Osteocyte (in vitro differentiated cells): ENCODE measurements around a stretch of chr16.

DNA sequence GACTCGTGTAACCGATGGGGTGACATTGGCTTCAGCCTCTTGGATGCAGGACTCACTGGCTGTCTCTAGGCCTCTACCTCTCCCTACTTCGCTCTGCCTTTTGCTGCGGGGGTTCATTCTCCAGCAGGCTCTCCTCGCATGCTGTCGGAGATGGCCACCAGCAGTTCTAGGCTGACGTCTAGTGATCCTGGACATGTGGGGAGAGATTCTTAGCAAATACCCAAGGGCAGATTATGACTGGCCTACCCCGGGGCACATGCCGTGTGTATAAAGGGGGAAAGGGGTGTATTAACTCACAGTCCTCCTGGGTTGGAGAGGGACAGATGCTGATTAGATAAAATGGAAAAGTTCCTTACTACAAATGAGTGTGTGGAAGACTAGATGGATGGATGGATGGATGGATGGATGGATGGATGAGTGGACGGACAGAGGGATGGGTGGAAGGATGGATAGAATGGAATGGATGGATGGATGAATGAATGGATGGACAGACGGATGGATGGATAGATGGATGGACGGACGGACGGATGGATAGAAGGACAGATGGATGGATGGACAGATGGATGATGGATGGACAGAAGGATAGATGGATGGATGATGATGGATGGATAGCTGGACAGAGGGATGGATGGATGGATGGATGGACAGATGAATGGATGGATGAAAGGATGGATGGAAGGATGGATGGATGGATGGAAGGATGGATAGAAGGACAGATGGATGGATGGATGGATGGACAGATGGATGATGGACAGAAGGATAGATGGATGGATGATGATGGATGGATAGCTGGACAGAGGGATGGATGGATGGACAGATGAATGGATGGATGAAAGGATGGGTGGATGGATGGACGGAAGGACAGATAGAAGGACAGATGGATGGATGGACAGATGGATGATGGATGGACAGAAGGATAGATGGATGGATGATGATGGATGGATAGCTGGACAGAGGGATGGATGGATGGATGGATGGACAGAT lies 118.5 kb upstream of the CIBAR2 start:
- PRO-cap: no peak

GRCh38 chr16:85305923-85306744 lies 193.9 kb upstream of the CIBAR2 start:
- PRO-cap: no peak

GRCh38 chr16:85316374-85316749 lies 204.1 kb upstream of the CIBAR2 start:
- PRO-cap: no peak

DNA sequence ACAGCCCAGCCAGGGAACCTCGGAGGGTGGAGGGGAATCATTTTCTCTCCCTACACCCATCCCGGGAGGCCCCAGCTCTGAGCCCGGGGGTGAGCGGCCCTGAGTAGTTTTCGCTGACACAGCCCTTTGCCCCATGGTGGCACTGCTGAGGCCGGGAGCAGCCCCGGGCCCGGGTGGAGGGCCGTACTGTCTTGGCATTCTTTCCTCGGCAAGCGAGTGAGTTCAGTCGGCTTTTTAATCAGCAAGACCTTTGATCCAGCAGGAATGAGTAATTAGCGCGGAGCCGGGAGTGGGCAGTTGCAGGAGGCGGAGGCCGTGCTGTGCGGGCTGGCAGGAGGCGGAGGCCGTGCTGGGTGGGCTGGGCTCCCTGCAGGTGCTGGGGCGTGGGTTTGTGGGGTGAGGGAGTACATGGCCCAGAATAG lies 222.9 kb upstream of the CIBAR2 start:
- PRO-cap: no peak

- PRO-cap: no peak
These were observed 241.6 kb upstream of the CIBAR2 start for GRCh38 chr16:85353763-85354301.

DNA sequence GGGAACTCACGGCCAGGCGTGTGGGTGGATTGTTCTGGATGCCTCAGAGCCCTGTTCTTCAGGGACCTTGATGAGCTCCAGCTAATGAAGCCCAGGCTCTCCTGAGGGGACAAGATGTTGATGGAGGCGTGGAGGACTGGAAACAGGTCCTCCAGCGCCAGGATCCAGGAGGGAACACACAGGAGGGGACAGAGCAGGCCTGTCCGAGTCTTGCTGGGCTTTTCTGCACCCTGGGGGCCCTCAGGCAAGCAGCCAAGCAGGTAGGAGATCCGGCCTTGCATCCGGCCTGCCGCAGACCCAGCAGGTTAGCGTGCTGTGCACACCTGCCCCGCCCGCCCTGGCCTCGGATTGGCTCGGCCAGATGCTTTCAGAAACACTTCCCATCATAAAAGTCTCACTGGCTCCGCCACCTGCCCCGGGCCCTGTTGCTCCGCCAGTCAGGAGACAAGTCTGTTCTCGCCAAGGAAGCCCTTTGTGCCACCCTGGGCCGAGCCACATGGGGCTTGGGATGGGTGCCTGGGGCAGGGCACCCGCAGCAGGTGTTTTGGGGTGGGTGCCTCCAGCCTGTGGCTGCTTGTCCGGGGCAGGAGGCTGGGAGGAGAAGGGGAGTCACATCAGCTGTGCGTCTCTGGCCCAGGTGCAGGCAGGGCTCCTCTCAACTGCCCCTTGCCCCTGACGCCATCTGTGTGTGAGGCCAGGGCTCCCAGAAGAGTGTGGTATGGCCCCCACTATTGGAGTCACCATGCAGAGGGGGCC lies 228.3 kb upstream of the GSE1 start:
- PRO-cap: no peak

- PRO-cap: no peak
These were observed 221.2 kb upstream of the GSE1 start for GRCh38 chr16:85391634-85392511.

DNA sequence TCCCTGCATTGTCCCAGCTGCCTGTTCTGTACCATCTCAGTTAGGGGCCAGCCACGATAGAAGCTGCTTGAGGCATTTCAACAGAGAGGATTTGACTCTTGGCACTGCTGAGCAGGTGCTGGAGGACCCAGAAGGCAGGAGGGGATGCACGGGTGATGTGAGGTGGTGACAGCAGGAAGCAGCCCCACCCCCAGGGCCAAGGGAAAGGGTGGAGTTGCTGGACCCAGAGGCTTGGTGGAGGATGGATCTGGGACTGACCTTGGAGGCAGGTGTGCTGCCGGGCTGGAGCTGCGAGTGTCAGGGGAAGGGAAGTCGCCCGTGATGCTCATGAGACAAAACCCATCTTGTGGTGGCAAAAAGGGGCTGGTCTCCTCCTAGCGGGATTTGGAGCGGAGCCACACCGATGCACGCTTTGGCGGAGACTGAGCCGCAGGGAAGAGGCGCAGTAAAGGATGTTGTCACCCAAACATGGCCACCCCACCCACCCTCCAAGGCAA lies 187.9 kb upstream of the GSE1 start:
- PRO-cap: no peak

- PRO-cap: no peak
These were observed 148.5 kb upstream of the GSE1 start for GRCh38 chr16:85464422-85465259.

- PRO-cap: no peak
These were observed 132.4 kb upstream of the GSE1 start for GRCh38 chr16:85480728-85481131.

- PRO-cap: no peak
These were observed 120.9 kb upstream of the GSE1 start for GRCh38 chr16:85491938-85492827.

GRCh38 chr16:85497776-85498505 lies 115.2 kb upstream of the GSE1 start:
- PRO-cap: no peak

- PRO-cap: unidirectional peak, plus-strand start at chr16:85554303; unidirectional peak, plus-strand start at chr16:85554378
These were observed 59.1 kb upstream of the GSE1 start for GRCh38 chr16:85553946-85554505.

- PRO-cap: no peak
These were observed 49.6 kb upstream of the GSE1 start for GRCh38 chr16:85563184-85564241.

DNA sequence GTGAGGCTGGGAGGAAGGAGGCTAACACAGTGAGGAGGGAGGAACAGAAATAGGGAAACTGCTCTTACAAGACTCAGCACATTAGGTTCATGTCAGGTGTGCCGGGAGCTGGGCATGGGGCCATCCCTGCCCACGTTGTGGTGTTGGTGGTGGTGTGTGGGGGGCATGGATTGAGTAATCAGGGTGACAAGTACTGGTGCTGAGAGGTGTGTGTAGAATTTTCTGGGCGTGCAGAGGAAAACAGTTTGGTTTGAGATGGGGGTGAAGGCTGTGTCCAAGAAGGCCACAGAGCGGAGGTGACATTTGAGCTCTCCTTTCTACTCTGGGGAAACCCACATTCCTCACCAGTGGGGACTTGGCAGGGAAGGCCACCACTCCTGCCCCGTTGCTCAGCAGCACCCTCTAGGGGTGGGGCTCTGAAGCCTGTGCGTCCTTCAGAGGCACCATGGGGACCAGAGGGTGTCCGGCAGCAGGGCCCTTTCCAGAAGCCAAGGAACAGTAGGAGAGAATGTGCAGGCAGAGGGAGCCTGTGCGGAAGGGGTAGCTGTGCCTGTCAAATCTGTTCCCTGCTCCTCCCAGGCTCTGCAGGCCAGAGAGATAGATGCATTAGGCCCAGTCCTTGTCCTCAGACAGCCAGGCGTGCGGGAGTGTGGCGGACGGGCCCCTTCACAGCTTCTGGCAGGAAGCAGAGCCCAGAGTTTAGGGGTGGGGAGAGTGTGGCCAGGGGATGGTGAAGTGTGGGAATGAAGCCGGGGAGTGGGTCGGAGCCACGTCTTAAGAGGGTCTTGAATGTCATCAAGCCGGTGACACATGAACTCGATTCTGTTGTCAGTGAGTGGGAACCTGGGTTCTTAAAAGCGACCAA lies 48.6 kb upstream of the GSE1 start:
- PRO-cap: no peak

DNA sequence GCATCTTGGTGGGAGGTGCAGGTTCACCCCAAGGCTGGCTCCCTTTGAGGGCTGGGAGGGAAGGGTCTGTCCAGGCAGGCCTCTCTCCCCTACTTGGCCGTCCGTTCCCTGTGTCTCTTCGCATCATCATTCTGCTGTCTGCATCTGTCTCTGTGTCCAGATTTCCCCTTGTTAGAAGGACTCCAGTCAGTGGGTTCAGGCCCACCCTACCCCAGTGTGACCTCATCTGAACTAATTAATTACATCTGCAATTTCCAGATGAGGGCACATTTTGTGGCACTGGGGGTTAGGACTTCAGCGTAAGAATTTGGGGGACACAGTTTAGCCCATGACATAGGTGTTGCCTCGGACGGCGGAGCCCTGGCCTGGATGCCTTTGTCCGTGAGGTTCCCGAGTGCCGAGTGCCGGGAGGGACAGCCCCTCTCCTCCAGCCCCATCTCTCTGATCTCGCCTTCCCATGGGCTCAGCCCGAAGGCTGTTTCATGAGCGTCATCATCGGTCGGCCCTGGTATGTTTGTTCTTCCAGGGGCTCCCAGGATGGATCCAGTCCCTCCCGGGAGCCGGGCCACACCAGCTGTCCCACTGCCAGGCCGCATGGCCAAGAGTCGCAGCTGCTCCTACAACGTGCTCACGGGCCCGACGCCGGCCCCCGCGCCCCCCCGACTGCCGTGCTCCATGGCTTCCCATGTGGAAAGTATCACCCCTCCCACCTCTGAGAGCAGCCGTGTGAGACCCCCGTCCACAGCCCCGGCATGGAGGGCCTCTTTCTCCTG lies 26.9 kb upstream of the GSE1 start:
- PRO-cap: no peak

DNA sequence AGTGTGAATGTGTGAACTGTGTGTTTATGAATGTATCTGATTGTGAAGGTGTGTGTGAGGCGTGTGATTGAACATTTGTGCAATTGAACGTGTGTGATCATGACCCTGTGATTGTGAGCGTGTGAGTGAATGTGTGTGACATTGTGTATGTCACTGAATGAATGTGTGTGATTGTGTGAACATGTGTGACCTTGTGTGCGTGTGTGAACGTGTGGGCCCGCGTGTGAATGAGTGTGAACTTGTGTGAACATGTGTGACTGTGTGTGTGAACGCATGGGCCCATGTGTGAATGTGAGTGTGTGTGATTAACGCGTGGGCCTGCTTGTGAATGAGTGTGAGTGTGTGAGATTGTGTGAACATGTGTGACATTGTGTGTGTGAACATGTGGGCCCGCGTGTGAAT lies 23.1 kb upstream of the GSE1 start:
- PRO-cap: no peak

DNA sequence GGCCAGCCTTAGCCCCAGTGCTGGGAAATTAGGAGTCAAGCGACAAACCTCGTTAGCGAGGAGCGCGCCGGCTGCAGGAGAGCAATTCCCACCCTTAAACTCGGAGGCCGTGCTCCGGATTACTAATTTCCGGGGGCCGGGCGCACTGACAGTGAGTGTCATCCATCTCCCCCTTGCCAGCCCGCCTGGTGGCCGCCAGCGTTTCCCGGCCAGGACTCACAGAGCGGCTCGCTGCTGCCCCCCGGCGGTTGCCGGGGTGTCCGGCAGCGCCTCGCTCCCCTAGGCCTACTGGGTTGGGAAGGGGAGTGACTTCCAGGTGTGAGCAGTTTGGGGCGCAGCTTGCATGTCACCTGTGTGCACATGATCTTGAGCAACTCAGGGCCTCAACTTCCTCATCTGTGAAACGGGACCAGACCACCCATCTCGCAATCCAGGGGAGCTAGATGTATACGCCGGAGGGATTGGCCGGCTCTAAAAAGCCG lies 2.6 kb upstream of the GSE1 start:
- PRO-cap: no peak

DNA sequence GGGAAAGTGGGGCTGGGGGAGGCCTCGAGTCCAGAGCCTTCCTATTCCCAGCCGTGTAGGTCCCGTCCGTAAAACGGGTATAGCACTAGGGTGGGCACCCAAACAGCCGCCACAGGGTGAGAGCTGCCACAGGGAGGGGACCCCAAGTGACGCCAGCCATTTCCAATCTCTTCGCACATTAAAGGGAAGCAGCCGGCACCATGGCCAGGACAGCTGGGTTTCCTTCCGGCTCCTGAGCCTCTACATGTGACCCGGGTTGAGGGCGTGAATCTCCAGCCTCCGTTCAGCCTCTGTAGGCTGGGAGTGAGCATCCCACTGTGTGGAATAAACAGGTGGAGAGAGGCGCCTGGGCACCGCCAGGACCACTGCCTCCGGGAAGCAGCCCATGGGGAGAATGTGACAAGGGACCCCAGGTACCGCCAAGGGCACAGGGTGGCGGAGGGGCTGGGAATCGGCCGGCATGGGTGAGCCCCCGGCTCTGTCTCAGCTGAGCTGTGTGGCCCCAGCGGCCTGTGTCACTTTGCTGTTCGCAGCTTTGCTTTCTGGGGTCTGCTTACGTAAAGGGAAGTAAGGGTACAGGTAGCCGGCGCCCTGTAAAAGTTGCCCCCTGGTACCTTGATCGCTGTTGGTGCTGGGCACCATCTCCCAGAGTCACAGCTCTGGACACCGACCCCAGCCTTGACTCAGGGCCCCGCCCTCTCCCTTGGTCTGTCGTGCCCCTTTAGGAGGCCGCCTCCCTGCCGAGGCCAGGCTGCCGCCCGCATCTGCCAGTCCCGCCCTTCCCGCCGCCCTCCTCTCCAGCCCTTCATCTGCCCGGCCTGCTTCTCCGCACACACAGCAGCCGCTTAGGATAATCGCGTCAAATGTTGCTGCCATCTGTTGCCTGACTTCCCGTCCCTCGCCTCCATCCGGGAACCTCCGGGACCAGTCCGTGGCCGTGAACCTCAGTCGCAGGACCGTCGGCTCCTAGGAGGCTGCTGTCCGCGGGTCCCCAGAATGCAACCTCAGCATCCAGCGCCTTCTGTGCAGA lies 11.6 kb downstream of the GSE1 start:
- PRO-cap: no peak

DNA sequence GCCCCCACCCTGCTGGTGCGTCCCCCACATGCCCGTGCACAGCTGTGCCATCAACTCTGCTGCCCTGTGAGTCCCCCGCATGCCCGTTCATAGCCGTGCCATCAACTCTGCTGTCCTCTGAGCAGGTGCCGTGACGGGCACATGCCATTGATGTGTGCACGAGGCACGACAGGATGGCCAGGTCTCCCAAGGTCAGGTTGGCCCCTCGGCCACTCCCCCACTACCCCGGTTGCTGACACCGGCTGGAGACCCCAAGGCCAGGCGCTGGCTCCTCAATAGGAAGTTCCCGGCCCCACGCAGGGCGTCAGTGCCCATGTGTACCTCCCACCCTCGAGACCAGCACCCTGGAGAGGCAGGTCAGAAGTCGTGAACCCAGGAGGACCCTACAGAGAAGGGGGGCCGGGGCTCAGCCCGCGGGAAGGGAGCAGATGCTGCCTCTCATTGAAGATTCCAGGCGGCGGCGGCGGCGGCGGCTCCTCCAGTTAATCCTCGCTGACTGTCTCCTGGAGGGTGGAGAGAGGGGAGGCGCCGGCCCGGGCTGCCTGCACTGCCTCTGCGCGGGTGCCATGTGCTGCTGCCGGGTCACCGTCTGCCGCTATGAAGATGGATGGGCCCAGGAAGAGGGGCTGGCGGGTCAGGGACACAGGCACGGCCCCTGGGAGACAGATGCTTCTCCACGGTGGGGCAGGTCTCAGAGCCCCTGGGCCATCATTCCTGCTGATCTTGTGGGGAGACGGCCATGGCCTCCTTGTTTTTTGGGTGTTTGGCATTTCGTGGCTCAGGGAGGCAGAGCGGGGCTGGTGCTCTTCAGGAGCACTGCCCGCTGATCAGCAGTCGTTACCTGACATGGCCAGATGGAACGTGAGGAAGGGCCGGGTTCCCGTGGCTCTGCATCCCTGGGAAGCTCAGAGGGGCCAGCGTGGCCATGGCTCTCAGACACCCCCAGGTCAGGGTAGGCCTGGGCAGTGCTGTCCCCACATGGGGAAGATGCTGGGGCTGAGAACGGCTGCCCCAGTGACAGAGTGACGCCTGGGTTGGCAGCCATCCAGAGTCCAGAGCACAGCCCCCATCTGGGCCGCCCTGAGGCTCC lies 36.3 kb downstream of the GINS2 start:
- PRO-cap: unidirectional peak, plus-strand start at position 450 of the sequence